ENCODE measurements around a stretch of chr6.

- PRO-cap, 10 experiments = no peak in any of the 10 experiments
These were observed 12.2 kb downstream of the MTCH1 start for GRCh38 chr6:36973709-36974258.

DNA sequence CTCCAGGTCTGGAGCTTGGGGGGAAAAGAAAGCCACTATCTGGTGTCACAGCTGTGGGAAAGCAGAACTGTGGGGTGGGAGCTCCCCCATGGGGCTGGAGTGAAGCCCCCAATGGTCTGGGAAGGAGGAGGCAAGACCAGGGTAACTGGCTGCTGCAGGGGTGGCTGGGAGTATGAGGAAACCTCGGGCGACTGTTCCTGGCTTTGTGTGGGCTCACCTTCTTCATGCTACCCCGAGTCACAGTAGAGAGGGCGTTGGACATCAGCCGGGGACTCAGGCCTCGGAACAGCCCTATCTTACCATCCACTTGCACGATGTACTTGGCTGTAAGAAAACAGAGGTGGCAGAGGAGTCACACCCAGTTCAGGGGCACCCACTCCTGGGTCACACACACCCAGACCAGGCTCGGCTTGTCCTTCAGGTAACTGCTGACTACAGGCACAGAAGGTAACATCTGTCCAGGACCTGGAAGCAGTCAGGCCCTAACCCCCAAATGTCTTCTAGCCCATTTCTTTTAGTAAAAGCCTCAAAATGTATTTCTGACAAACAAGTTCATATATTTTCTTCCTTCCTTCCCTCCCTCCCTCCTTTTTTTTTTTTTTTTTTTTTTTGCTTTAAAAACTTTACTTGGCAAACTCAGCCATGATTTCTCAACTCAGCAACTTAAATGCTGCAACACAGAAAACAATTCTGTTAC is 7.6 kb downstream of the MTCH1 start:
- PRO-cap, 10 experiments = no peak in any of the 10 experiments

GRCh38 chr6:36981192-36982166 is 4.5 kb downstream of the MTCH1 start:
- PRO-cap, 10 experiments = no peak in any of the 10 experiments

DNA sequence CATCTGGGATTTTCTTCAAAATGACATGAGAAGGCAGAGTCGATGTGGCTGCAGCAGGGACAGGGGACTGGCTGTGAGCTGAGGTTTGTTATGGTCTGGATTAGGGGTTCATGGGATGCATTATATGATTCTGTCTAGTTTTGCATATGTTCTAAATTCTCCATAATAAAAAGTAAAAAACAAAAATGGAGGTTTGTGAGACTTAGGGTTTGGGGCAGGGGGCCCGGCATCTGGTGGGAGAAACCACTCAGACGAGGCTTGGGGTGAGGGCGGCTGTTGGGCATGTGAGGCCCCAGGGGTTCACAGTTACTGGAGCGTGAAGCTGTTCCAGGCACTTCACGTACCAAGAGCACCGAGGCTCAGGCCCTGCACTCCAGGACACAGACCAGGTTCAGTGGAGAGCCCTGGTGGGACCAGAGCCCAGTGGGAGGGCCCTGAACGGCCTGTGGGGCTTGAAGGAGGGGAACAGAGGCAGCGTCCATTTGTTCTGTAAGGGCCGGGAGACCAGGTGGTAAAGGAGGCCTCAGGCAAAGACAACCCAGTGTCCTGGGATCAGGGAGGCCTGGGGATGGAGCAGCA is 1.5 kb upstream of the FGD2 start:
- PRO-cap, 10 experiments = no peak in any of the 10 experiments

GRCh38 chr6:37020518-37020918 is 15.1 kb downstream of the FGD2 start:
- PRO-cap, 10 experiments = no peak in any of the 10 experiments

DNA sequence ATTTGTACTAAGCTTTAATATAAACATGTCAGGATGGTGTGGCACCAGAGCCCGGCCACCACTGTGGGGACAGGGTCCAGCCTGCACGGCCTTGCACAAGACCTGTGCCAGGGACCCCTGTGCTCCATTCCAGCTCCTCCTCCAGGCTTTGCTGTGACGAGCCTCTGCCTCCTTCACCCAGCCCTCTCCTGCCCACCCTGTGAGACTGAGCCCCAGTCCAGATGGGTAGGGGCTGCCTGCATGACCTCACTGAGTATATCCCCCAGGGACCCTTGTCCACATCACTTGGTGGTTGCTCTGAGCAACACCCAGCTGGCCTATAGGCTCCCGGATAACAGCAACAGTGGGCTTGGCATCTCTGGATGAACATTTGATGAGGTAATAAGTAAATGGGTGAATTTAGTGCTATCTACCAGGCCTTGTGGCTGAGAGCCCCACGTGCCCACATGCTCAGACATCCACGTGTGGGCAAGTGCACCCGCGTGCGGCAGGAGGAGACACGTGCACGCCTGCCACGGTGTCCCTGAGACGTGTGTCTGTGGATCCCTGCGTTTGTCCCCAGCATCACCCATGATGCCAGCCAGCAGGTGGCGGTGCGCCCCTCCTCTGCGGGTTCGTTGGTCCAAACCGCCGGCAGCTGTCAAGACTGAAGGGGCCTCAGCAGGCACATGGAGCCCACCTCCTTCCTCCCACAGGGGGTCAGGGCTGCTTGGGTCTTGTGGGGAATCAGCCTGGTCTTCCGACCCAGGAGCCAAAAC is 45.8 kb downstream of the FGD2 start:
- PRO-cap, 10 experiments = no peak in any of the 10 experiments

GRCh38 chr6:37134529-37135378 is 35.2 kb upstream of the PIM1 start:
- PRO-cap, 10 experiments = no peak in any of the 10 experiments

- PRO-cap, 10 experiments = peak in 1 of 10 experiments; most common plus-strand start chr6:37141903 (in 1)
These were observed 28.5 kb upstream of the PIM1 start for GRCh38 chr6:37141059-37142277.

DNA sequence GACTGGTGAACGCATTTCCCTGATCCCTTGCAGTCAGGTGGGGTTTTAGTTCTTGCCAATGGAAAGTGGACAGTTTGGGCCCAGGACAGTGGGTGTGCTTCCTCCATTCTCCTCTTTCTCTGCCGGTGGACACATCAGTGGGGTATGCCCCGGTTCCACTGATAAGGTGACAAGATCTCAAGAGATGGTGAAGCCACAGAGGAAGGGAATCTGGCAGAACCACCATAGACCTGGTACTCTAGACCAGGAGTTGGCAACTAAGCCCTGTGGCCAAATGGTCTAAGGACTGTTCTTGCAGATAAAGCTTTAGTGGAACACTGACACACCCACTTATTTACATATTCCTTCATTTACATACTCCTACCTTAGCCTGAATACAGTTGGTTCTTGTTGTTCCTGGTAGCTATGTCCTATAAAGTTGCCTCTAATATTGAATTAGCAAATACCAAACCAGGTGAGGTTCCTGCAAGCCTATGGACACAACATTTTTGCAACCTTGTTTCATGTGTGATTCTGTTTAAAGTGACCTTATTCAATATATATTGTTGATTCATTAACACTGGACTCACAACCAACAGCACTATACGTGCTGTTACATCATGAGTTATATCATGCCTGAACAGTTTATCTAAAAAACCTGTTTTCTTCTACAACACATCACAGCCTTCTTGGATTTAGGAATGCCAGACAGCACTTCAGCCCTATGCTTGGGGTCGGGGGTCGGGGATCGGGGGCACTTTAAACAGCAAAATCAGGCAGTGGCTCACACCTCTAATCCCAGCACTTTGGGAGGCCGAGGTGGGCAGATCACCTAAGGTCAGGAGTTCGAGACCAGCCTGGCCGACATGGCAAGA is 2.6 kb downstream of the CCDC167 start:
- PRO-cap, 10 experiments = no peak in any of the 10 experiments

GRCh38 chr6:37506893-37507610 is 7.4 kb upstream of the CCDC167 start:
- PRO-cap, 10 experiments = peak in 1 of 10 experiments; most common plus-strand start chr6:37507348 (in 1); most common minus-strand start chr6:37507161 (in 1)

GRCh38 chr6:37507889-37508482 is 8.3 kb upstream of the CCDC167 start:
- PRO-cap, 10 experiments = no peak in any of the 10 experiments

GRCh38 chr6:37777380-37777737 is 42.2 kb upstream of the ZFAND3 start:
- PRO-cap, 10 experiments = no peak in any of the 10 experiments

GRCh38 chr6:37783186-37784330 is 36.0 kb upstream of the ZFAND3 start:
- PRO-cap, 10 experiments = peak in 3 of 10 experiments; most common plus-strand start chr6:37783956 (in 3); most common minus-strand start chr6:37784012 (in 1)

- PRO-cap, 10 experiments = no peak in any of the 10 experiments
These were observed 112.0 kb downstream of the ZFAND3 start for GRCh38 chr6:37931276-37932206.

- PRO-cap, 10 experiments = no peak in any of the 10 experiments
These were observed 165.7 kb downstream of the ZFAND3 start for GRCh38 chr6:37985207-37985639.

- PRO-cap, 10 experiments = no peak in any of the 10 experiments
These were observed 319.0 kb downstream of the ZFAND3 start for GRCh38 chr6:38138205-38139166.

- PRO-cap, 10 experiments = peak in 1 of 10 experiments; most common plus-strand start chr6:38150970 (in 1); most common minus-strand start chr6:38150847 (in 1)
These were observed 331.1 kb downstream of the ZFAND3 start for GRCh38 chr6:38150549-38151132.

DNA sequence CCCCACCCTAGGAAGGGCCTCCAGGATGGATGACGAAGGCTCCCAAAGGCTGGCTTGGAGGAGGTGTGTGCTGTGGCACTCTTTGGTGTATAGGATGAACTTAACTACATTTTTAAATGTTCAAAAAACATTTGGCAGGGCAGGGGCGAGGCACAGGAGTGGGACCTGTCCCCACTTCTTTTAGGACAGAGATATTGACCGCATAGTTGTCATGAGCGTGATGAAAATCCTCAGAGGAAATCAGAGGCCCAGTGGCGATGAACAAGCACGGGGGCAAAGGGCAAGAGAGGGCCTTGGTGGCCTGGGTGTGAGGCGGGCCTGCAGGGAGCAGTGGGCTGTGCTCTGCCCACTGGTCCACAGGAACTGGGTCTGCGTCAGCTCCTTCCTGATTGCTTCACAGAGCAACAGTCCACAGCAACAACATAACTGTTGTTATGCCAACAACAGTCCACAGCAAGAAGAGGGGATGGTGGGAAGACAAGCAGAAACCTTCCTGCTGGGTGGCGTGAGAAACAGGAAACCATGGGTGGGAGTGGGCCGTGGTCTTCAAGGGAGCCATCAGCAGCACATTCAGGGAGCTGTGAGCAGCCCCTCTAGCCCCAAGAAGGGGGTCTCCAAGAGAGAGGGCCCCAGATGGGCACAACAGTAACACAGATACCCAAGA is 335.6 kb downstream of the ZFAND3 start:
- PRO-cap, 10 experiments = no peak in any of the 10 experiments

DNA sequence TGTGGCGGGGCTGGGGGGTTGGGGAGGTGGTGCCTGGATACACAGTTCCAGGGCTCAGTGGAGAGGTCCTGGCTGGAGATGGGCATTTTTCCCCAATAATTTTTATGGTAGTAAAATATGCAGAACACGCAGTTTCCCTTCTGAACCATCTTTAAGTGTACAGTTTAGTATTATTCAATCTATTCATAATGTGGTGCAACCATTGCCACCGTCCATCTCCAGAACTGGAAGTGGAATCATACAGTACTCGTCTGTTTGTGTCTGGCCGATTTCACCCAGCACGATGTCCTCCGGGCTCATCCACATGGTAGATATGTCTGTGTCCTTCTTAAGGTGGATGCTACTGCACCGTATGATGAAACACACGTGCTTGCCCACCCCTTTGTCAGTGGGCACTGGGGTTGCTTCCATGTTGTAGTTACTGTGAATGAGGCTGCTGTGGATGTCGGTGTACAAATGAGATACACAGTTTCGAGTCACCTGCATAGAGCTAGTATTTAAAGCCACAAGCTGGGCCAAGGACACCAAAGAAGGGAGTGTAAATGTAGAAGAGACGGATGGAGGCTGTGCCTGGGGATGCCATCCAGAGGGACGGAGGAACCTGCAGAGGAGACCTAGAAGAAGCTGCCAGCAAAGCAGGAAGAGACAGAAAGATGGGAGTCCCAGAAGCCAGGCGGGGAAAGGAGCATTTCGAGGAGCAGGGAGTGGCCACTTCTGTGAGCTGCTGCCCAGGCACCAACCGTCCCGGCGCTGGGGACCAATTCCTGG is 339.1 kb downstream of the ZFAND3 start:
- PRO-cap, 10 experiments = peak in 1 of 10 experiments; most common plus-strand start position 430 of the sequence (in 1)

DNA sequence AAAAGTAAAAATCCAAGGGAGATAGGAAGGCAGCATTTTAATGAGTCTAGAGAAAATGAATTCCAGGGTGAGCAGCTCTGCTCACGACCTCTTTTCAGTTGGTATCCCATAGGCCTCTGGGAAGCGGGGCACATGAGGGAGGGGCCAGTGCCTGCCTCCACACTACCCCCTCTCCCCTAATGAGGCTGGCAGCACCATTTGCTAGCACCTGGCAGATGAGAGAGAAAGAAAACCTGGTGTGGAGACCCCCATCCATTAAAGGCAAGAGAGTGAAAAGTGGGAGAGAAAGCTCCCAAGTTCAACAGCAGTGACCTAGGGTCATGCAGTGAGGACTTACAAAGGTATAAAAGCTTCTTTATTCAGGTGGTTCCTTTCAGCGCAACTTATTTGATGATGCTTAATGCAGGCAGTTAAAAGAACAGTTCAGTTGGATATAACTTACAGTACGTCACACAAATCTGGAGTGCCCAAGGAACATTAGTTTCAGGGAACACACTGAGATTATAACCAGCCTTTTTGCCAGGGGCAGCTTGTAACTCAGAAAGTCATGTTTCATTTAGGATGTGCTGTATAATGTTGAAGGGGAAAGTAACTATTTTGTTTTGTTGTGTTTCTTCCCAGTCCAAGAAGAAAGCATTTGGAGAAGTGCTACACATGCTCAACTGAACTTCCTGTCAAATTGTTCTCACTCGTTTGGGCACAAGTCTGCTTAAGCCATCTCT is 158.1 kb downstream of the BTBD9 start:
- PRO-cap, 10 experiments = no peak in any of the 10 experiments

All from Metastatic Breast Carcinoma in the Brain (tissue), 10 donors.